ENCODE measurements around a stretch of chr21.

DNA sequence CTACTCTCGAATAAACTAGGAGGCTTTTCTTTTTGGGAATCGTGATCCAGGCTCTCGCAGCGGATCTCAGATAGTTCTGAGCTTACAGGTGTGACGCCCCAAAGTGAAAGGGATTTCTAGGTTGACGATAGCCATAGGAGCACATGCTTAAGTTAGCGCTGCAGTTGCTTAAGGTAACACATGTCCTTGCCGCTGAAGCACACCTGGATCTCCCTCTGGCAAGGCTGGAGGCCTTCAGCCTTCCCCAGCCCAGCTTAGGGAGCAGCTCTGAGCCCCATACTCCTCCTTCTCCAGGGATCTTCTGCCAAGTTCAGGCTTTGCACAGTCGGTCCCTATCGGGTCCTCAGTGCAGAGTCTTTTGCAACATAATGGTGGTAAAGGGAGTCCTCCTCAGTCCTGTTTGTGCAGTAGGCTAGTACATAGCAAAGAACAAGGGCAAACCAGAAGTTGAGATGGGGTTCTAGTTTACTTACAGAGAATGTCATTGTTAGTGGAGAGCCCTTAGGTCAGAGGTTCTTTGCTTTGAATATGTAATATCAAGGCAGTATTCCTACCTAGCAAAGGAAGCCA, 1.2 kb downstream of the EVA1C start:
- PRO-cap: unidirectional peak, minus-strand start at position 303 of the sequence

- PRO-cap: no peak
Observed at GRCh38 chr21:32417565-32418541, 5.3 kb downstream of the EVA1C start.

DNA sequence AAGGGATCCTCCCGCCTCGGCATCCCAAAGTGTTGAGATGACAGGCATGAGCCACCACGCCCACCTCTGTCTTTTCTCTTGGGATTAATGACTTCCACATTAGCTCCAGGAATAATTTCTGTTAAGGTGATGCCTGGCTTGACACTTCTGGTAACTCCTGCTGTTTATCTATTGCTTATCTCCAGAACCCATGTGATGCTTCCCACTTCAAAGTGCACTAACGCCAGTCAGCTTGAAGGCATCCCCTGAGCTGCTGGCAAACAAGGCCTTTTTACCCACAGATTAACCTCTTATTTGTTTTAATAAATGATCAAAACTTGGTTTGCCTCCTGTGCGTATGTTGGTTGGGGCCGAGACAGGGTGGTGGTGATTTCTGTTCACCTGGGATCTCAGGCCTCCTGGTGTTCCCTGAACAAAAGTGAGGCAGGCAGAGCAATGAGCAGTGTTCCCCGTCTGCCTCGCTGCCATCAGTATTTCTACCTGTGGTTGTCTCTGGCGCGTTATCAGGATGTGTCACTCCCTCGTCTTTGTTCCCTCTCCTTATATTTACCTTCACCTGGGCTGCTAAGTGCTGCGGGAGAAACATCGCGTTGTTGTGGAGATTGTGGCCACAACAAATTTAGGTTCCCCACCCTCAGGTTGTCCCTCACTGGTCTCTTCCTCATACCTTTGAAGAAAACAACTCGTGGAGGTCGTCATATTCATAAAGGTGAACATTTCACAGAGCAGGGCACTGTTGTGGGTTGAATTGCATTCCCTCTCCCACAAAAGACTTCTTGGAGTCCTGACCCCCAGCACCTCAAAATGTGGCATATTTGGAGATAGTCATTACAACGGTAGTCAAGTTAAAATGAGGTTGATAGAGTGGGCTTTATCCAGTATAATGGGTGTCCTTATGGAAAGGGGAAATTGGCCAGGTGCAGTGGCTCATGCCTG, 20.7 kb downstream of the EVA1C start:
- PRO-cap: unidirectional peak, minus-strand start at position 472 of the sequence; unidirectional peak, minus-strand start at position 518 of the sequence

GRCh38 chr21:32456314-32457208, 44.1 kb downstream of the EVA1C start:
- PRO-cap: unidirectional peak, plus-strand start at chr21:32456783

- PRO-cap: unidirectional peak, plus-strand start at chr21:32517080
Observed at GRCh38 chr21:32516451-32517297, 68.6 kb downstream of the TCP10L start.

GRCh38 chr21:32599342-32599940, 12.7 kb downstream of the CFAP298 start:
- PRO-cap: no peak

DNA sequence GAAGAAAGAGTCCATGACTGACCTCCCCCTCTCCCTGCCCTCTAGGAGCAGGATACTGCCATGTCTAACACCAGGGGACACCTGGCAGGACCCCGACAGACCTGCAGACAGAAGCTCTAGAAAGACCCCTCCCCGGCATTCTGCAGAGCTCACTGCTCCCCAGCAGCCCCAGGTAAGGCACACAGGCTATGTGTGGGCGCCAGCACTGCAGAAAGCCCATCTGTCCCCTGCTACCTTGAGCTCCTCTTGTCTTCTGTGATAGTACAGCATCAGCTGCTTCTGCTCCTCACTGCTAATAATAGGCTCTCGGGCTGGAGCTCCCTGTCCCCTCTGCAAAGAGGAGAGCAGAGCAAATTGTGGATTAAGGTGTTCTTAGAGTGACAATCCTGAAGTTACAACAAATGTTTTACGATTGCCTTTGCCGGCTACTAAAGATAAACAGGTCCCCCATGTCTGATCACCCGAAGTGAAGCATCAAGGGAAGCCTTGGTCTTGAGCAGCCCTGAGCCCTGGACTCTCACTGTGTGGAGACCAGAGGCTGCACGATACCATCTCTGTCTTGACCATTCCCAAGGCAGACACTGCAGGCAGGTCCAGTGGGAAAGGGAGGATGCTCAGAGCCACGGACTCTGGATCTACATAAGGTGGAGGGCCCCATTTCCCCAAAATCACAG, 10.0 kb downstream of the CFAP298 start:
- PRO-cap: no peak

- PRO-cap: no peak
Observed at GRCh38 chr21:32639428-32639961, 27.3 kb upstream of the CFAP298 start.

- PRO-cap: no peak
Observed at GRCh38 chr21:33211984-33212887, 17.5 kb upstream of the IFNAR2 start.

GRCh38 chr21:33288007-33288712, 22.0 kb downstream of the IL10RB start:
- PRO-cap: no peak

DNA sequence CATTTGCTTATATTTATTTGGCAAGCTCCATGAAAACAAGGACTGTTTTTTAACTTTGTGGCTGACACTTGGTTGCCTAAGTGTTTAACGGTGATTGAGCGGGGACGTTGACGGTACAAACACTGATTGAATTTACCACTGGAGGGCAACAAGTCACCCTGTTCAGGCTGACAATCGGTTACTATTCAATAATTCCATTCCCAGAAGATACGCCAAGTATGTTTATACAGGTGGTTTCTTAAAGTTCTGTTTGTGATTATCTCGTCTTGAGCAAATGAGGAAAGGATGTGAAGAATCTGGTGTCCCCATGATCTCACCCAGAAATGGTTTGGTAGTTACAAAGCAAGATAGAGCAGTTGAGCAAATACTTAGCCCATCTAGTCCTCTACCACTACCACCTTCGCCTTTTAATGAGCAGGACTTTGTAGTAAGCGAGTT, 36.1 kb downstream of the IFNAR1 start:
- PRO-cap: no peak

DNA sequence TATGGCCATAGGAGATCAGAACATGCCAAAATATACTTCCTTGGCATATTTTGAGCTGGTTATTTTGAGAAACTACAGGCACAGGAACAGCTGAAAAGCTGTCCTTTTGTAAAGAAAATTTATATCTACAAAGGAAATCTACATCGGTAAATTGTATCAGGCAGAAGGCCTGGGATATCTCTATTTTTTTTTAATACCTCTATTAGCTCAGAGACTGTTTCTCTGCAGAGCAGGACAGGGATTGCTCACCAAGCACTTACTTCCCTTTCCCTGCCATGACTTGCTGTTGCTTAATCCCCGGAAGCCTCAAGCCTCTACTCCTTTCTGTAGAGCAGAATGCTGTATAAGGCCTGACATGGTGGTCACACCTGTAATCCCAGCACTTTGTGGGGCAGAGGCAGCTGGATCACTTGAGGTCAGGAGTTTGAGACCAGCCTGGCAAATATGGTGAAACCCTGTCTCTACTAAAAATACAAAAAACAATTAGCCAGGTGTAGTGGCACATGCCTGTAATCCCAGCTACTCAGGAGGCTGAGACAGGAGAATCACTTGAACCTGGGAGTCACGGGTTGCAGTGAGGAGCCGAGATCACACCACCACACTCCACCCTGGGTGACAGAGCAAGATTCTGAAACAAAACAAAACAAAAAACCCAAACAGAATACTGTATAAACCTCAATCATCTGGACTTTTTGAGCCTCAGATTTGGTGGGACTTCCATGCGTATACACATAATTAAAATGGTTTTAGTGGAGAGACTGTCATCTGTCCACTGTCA, 23.3 kb upstream of the IFNGR2 start:
- PRO-cap: no peak

DNA sequence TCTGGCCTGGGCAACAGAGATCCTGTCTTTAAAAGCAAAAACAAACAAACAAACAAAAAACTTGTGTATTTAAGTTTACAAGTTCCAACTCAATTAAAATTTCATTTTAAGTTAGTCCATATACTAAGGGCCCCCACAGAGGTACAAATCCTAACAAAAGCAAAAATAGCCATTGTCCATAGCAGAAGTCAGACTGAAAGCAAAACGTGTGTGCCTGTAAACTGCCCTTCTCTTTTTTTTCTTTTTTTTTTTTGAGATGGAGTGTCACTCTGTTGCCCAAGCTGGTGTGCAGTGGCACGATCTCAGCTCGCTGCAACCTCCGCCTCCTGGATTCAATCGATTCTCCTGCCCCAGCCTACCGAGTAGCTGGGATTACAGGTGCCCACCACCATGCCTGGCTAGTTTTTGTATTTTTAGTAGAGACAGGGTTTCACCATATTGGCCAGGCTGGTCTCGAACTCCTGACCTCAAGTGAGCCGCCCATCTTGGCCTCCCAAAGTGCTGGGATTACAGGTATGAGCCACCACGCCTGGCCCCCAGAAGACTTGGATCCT, 11.5 kb upstream of the IFNGR2 start:
- PRO-cap: no peak

GRCh38 chr21:33443348-33443774, 36.4 kb downstream of the TMEM50B start:
- PRO-cap: no peak

GRCh38 chr21:33557240-33557752, 14.5 kb downstream of the SON start:
- PRO-cap: no peak

- PRO-cap: no peak
Observed at GRCh38 chr21:33686473-33686781, 44.1 kb downstream of the ITSN1 start.

DNA sequence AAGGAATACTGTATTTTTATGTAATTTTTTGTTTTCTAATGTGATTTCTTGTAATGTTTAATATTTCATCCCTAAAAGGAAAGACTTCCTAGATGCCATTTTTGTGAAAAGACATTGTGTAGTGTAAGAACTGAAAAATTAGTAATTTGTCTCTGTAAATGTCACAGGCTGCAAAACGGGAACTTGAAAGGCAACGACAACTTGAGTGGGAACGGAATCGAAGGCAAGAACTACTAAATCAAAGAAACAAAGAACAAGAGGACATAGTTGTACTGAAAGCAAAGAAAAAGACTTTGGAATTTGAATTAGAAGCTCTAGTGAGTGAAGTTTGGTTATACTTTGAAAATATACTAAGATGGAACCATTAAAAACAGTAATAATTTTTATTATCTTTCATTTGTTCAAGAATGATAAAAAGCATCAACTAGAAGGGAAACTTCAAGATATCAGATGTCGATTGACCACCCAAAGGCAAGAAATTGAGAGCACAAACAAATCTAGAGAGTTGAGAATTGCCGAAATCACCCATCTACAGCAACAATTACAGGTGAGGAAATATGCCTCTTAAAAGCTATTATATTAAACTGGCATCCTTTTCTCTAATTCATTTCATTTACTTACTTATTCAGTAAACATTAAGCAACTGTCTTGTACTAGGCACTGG, 132.4 kb downstream of the ITSN1 start:
- PRO-cap: no peak

- PRO-cap: no peak
Observed at GRCh38 chr21:33799155-33800198, 116.1 kb downstream of the ATP5PO start.

GRCh38 chr21:33937938-33938344, 22.3 kb upstream of the ATP5PO start:
- PRO-cap: no peak

DNA sequence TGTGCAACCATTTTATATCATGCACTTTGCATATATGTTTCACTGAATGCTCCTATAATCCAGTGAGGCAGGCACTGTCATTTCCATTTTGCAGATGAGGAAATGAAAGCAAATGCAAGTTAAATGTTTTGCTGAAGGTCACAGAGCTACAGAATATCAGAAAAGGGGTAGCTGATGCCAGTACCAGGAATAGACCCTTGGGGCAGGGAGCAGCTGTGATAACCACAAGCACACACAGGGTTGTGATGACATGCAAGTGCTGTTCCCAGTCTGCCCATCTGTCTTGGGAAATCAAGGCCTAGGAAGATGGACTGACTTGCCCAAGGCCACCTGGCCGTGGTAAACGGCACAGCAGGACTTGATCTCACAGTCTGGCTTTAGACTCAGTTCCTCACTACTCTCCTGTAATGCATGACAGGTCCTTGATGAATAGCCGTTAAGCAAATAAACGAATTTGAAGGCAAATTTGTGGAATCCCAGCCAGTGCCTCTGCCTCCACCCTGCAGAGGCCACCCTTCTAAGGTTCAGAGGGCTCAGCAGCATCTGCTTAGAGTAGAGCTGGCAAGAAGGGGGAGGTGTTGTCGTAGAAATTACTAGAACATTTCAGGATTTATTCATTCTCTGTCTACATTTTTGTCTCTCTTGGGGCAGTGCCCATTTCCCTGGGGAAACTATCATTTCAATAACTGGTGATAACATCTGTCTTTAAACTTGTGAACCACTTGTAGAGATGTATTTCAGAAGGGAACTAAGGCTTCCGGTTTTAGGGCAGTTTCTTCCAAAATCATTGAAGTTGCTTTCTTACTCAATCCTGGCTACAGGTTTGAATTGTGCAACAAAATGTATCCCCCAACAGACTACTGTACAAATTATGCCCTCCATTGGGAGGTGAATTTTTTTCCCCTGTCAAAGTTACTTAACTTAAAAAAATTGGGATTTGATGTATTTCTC, 53.1 kb upstream of the MRPS6 start:
- PRO-cap: no peak

Measured in sternocleidomastoid (tissue), 1 donor.